ENCODE measurements around a stretch of chr6.

GRCh38 chr6:46952273-46952542 lies 30.5 kb upstream of the ADGRF5 start:
- PRO-cap: no peak

DNA sequence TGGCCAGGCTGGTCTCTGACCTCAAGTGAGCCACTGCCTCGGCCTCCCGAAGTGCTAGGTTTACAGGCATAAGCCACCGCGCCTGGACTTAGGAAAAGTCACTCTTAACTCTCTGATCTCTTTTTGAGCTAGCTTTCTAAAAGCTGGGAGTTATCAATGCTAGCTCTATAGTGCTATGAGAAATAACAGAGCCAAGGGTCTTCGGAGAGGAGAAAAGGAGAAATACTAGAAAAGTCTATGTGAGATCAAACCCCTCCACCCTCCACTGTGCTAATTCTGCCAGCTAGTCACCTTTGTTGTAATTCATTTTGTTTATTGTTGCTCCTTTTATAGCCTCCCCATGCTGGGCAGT lies 90.3 kb upstream of the ADGRF1 start:
- PRO-cap: no peak

- PRO-cap: no peak
These were observed 104.5 kb upstream of the ADGRF1 start for GRCh38 chr6:47146352-47147237.

DNA sequence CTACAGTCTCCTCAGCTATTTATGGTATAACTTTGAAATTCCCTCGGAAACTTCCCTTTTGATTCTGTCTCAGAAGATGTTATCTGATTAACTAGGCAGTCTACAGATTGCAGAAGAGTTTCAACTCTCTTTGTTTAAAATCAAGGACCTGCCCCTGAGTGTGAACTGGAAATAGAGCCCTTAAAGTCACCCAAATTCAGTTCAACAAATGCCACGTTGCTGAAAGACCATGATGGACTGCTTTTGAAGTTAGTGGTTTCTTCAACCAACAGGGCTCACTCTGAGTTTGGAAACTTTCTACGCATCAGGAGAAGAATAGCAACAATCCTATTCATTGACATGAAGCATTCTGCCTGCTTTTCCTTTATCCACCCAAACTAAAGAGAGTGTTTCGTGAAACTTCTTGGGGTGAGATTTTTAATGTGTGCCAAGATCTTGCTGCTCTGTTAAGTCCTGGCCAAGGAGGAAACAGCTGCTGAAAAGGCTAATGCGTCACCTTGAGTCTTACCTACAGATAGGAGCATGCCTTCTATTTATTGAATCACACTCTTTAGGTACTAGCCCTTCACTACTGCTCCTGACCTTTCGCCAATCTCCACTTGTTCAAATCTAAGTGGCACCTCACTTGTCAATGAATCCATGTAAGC lies 111.6 kb downstream of the TNFRSF21 start:
- PRO-cap: no peak

- PRO-cap: no peak
These were observed 106.2 kb downstream of the TNFRSF21 start for GRCh38 chr6:47203376-47204020.

DNA sequence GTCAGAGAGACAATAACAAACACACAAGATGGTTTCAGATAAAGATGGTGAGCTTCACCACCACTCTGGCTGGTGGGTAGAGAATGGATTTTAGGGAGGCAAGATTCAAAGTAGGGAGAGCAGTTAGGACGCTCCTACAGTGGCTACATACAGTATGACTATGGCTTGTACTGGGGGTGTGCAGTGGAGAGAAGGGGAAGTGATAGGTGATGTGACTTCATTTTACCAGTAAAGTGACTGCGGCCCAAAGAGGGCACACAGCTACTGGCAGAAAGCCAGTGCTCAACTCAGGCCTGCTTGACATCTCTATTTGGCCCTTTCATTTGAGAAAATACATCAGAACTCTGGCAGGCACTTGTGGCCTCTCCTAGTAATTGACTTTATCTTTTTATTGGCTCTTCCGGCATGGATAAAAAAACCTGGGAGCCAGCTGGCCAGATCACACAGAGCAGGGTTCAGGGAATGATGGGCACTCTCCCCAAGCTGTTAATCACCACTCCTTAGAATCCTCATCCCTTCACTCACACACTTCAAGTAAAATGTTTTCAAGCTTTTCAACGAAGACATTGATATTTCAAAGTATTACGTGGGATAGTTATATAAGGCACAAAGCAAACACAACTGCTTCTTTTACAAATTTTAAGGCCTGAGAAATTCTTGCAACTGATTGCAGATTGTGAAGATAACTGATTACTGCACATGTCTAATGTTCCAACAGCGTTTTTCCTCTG lies 73.7 kb downstream of the TNFRSF21 start:
- PRO-cap: no peak

GRCh38 chr6:47414415-47415212 lies 63.0 kb upstream of the CD2AP start:
- PRO-cap: unidirectional peak, plus-strand start at chr6:47414743; bidirectional peak, plus-strand start at chr6:47415124, minus-strand start at chr6:47415114

DNA sequence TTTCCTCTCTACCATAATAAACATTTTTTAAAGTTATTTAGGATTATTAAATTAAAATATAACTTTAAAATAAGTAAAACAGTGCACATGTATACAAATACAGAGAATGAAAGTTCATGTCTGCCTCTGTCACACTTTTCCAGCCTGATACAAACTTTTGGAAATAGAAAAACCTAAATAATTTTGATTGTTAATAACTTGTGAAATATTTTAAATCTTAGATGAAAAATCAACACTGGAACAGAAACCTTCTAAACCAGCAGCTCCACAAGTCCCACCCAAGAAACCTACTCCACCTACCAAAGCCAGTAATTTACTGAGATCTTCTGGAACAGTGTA lies 102.8 kb upstream of the ADGRF4 start:
- PRO-cap: no peak

GRCh38 chr6:47669879-47670534 lies 28.4 kb upstream of the ADGRF4 start:
- PRO-cap: no peak

- PRO-cap: no peak
These were observed 23.0 kb downstream of the MMUT start for GRCh38 chr6:49440019-49440464.

GRCh38 chr6:49444461-49444767 lies 18.6 kb downstream of the MMUT start:
- PRO-cap: no peak

DNA sequence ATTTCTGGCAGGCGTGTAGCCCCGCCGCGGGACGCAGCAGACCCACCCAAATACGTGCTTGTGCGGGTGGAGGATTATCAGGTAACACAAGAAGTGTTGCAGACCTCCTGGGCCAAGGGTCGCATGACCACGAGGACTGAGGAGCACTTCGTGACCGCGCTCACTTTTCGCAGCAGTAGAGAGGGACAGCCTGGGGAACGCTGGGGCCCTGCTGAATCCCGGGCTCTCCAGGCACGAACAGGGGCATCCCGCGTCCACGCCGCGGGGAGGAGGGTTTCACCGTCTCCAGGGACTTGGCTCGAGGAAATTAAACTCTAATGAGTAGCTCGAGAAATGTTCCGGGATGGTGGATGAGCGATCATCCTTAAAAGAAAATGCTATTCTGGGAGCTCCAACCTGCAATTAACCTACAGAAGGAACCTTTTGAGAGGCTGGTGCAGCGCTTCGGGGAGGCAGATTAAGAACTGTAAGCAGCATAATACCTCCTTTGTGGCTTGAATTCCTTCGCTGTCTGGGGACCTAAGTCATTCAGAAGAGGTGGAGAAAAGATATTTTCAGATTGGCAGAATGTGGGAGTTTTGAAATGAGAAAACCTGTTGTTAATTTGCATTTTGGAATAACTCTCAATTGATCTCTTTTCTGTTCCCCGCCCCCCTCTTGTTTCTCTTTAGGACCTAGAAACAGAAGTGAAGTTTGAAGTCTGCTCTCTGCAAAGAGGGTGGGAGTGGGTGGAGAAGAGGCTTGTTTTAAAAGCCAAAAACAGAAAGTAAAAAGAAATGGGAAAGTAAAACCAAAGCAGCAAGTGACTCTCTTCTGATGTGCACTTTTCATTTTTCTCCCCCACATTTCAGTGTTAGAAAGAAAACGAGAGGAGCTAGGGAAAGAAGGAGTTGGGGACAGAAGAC lies 994 bp downstream of the C6orf141 start:
- PRO-cap: no peak

- PRO-cap: no peak
These were observed 9.2 kb upstream of the DEFB110 start for GRCh38 chr6:50030977-50031484.

DNA sequence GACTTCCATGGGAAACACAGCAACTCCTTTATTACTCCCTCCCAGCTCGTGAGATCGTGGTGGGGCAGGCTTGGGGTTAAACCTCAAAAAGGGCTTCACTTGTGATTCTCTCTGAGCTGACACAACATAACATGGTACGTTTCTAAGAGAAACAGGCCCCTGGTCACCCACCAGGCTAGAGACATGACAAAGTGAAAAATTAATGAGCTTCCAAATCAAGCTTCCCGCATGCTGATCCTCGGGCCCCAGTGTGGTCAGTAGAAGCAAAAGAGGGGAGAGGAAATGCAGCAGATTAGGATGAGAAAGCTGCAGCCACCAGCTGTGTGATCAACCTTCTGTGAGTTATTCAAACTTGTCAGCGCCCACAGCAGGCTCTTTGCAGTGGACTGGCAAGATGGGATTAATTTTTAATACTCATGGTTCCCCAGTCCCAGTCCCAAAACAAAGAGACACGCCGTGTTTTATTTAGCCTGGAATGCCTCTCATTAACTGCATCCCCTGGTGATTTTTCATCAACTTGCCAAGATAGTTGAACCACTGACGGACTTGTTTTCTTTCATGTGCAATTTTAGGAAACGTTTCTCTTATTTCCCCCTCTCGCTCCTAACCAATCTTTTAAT lies 9.2 kb downstream of the PKHD1 start:
- PRO-cap: no peak

DNA sequence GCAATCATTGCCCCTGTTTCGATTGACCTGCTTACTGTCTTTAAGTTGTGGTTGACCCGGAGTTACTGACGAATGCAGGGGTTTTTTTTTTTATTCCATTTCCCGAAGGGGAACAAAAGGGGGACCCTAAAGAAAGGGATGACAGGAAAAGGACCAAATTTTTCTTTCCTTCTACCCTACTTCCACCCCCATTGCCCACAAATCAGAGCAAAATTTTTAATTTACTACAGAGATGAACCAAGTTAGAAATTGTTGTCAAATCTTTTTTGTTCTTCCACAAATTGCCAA lies 174 bp upstream of the IL17F start:
- PRO-cap: no peak

DNA sequence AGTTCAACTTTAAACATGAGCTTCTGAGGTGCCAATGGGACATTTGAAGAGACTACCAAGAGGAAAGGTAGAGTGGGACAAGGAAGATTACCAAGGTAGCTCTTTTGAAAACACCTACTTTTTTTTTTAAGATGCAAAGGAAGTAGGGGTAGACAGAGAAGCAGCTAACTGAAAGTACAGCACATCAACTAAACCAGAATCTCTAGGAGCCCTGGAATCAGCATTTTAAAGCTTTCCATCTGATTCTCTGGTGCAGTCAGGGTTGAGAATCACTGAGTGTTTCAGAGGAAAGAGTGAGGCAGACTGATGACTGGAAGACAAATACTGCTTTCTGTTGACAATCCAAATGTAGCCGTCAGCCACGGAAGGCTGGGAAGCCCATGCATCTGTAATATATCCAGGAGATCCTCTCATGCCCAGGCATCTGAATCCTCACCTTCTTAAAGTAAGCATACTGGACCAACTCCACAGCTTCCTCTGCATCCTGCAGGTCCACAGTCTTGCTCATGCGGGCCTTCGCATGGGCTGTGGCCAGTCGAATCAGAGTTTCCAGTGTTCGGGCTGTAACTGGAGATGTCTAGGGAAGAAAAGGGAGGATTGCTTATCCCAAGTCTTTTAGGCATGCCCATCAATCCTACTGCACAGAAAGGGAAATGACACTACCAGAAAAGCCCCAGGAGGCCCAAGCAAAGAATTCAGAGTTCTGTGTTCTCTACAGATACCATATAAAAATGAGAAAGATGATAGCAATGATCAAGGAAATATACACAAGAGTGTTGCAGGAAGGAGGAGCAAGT lies 15.7 kb downstream of the MCM3 start:
- PRO-cap: no peak

- PRO-cap: no peak
These were observed 699 bp downstream of the PAQR8 start for GRCh38 chr6:52362306-52363393.

DNA sequence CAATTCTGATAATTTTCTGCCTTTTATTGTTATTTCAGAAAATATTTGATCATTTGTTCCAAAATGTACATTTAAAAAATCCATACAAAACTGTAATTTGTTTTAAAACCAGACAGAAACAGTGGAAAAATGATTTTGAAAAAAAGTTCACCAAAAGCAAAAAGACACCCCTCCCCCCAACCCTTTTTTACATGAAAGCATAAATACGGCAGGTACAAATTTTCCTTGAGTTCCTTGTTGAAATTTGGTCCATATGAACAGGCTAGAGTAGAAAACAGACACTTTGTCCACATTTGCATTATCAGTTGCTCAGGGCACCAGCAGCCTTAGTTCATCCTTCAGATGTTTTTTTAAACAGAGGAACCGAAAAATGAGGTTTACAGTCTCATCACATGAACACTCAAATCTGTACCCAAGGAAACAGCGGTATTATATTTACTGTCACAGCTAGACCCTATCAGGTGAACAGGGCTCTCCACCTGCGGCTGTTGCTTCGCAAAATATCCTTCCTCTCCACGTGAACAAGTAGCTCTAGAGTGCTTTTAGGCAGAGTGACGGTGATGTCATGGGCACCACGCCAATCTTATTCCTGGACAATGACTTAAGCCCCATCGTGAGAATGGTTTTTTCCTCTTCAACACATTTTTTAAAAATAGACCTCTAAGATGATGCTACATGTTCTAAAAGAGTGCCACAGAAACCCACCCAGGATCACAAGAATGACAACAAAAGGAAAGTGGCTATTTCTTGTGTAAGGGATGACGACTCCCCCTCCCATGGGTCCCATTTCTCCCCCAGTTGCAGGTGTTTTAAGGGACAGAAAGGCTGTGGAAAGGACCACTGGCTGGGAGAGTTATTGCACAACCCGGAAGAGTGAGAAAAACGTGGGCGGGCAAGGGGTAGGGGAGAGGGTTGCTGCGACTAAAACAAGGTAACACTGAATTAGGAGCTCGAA lies 77.5 kb downstream of the EFHC1 start:
- PRO-cap: no peak

GRCh38 chr6:52555949-52556148 lies 21.0 kb downstream of the TRAM2 start:
- PRO-cap: no peak

DNA sequence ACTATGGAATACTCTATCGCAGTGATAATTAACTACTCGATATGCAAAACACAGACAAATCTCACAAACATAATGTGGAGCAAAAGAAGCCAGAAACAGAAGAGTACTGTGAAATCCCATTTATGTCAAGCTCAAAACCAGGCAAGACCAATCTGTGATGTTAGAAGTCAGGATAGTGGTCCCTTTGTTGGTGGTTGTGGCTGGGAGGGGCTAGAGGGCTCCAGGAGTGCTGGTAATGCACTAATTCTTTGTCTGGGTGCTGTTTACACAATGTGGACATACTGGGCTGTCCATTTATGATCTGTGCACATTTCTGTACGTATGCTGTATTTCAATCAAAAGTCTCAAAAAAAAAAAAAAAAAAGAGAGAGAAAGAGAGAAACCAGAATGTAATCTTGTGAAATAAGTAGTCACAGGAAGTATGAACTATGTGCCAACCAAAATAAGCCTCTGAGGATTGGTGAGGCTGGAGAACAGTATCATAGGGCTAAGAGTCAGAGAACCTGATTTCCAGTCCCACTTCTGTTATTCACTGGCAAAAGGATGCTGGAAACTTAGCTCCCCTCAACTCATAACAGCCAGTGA lies 19.5 kb upstream of the TRAM2 start:
- PRO-cap: no peak